Heart left ventricle (tissue), 7 donors: ENCODE measurements around the gene SEC23A.

DNA sequence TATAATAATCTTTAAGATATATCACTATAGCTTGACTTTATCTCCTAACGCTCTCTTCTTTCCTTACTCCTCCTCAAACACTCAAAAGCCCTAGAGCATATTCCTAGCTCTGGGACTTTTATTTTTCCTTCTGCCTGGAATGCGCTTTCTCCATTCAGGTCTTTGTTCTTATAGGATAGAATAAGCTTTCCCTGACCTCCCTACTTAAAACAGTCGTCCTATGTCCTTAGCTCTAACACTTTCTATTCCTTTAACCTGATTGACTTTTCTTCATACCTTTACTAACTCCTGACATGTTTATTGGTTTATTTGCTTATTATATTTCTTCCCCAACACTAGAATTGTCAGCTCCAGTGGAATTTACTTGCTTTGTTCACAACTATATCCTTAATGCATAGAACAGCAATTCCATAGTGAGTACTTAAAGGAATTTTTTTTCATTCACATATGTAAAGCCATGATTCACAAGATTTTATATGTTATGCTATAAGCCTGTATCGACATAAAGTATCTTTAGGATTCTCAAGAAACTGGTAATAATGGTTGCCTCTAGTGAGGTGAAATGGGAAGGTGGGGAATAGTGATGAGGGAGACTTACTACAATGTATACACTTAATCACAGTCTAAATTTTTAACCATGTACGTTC is 91.1 kb downstream of the RALGAPA1 start:
- PRO-cap, 6 experiments: no peak in any of the 6 experiments
- RAMPAGE, long total RNA, 2 experiments: no peak in any of the 2 experiments
- RRBS: no CpG with 5 or more reads among the region's 5 CpGs

GRCh38 chr14:35722880-35723448 is 86.1 kb downstream of the RALGAPA1 start:
- PRO-cap, 6 experiments: no peak in any of the 6 experiments
- RAMPAGE, long total RNA, 2 experiments: no peak in any of the 2 experiments
- RRBS: no CpG with 5 or more reads among the region's 3 CpGs

GRCh38 chr14:35806447-35807015 is 2.6 kb downstream of the RALGAPA1 start:
- PRO-cap, 6 experiments: no peak in any of the 6 experiments
- RAMPAGE, long total RNA, 2 experiments: no peak in any of the 2 experiments
- RRBS: no CpG with 5 or more reads among the region's 3 CpGs

- PRO-cap, 6 experiments: no peak in any of the 6 experiments
- RAMPAGE, long total RNA, 2 experiments: start-site peak on the plus strand in 2 of 2 experiments, at chr14:35834851-35834919 at its widest, 17 to 20 reads per replicate
- RRBS: no CpG with 5 or more reads among the region's 1 CpG
These were observed 8.6 kb downstream of the BRMS1L start for GRCh38 chr14:35834731-35835170.

DNA sequence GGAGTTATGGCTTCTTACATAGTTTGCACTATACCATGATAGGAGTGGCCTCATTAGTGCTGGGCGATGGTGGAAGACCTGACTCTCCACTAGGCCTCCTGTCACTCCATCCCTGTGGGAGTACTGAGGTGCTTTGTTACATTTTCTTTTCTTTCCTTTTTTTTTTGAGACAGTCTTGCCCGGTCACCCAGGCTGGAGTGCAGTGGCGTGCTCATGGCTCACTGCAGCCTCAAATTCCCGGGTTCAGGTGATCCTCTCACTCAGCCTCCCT is 83.7 kb downstream of the BRMS1L start:
- PRO-cap, 6 experiments: no peak in any of the 6 experiments
- RAMPAGE, long total RNA, 2 experiments: no peak in any of the 2 experiments
- RRBS: no CpG with 5 or more reads among the region's 4 CpGs

- PRO-cap, 6 experiments: no peak in any of the 6 experiments
- RAMPAGE, long total RNA, 2 experiments: no peak in any of the 2 experiments
- RRBS: no CpG with 5 or more reads among the region's 2 CpGs
These were observed 195.7 kb downstream of the MBIP start for GRCh38 chr14:36124837-36125083.

DNA sequence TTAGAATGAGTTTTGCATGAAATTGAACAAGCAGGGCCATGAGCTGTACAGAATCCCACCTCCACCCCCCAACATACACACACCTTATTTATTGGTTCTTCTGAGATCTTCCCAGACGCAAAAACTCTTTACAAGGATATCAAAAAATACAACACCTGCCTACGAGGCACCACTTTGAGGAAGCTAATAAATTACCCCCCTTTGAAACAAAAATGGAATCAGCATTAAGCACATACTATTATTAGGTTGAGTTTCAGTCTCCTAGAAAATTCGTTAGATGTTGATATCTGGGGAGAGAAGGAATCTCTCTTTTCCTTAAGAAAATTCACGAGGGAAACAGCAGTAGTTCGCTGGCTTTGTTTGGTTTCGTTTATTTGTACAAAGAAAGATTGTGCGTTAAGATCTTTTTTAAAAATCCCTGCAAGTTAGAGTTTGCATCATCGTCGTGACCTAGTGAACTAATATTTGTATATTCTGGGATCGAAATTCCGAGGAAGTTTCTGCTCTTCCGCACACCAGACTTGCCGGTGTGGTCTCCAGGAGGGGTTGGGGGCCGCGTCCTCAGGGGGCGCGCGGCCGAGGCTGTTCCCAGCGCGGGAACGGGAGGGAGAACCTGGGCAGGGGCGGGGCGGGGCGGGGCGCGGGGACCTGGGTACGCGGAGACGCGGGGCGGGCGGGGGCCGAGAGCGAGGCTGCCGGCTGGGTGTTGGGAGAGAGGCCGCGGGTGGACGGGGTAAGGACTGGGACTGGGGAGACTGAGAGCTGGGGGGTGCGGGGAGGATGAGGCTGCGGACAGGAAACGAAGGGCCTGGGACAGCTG is 12.1 kb downstream of the NKX2-1 start:
- PRO-cap, 6 experiments: no peak in any of the 6 experiments
- RAMPAGE, long total RNA, 2 experiments: no peak in any of the 2 experiments
- RRBS: no CpG with 5 or more reads among the region's 42 CpGs

DNA sequence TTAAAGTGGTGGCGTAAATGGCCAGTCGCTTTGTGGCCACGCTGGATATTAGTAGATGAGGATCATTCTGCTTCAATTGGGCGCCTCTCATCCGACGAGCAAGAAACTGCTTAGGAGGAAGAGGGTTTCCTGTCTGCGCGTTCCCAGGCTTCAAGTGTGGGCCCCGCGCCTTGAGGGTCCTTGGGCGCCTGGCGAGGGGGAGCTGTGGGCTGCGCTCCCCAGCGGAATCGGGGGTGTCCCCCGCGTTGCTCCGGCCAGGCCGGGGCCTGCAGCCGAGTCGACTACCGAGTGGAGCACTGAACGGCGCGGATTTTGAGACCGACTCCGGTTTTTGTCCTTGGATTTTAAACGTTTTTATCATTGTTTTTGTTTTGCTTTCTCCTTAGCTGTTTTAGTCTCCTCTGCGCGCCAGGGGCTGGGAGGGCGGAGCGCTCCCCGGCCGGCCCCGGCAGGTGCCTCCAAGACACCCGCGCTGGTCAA is 908 bp upstream of the NKX2-1 start:
- PRO-cap, 6 experiments: no peak in any of the 6 experiments
- RAMPAGE, long total RNA, 2 experiments: no peak in any of the 2 experiments
- RRBS: 3% methylated on average over 15 of the region's 37 CpGs

- PRO-cap, 6 experiments: no peak in any of the 6 experiments
- RAMPAGE, long total RNA, 2 experiments: no peak in any of the 2 experiments
- RRBS: no CpG with 5 or more reads among the region's 22 CpGs
These were observed 1.8 kb upstream of the PAX9 start for GRCh38 chr14:36659598-36660446.

DNA sequence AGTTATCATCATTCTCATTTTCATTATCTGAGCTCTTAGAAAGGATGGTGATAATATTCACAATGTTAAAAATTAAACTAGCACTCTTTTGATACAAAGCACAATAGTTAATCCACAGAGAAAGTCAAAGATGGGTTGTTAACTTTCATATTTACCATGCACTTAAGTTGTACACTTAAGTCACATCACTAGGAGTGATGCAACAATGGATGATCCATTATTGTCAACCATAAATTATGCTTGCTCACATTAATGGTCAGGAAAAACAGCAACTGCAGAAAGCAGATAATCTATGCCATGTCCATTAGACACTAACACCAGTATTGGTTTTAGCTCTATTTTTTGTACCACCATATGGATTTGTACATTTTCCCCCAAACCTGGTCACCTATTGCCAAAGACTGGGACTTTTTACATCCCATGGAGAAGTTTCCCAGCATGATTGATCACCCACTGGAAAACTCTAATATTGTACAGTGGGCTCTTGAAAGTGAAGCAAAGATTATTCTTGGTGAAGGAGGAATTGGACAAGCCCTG is 195.5 kb downstream of the FOXA1 start:
- PRO-cap, 6 experiments: no peak in any of the 6 experiments
- RAMPAGE, long total RNA, 2 experiments: no peak in any of the 2 experiments

GRCh38 chr14:37466495-37466876 is 128.6 kb downstream of the FOXA1 start:
- PRO-cap, 6 experiments: no peak in any of the 6 experiments
- RAMPAGE, long total RNA, 2 experiments: no peak in any of the 2 experiments
- RRBS: no CpG with 5 or more reads among the region's 1 CpG

GRCh38 chr14:37566502-37567493 is 28.3 kb downstream of the FOXA1 start:
- PRO-cap, 6 experiments: no peak in any of the 6 experiments
- RAMPAGE, long total RNA, 2 experiments: no peak in any of the 2 experiments
- RRBS: no CpG with 5 or more reads among the region's 6 CpGs

GRCh38 chr14:37584722-37585649 is 10.1 kb downstream of the FOXA1 start:
- PRO-cap, 6 experiments: no peak in any of the 6 experiments
- RAMPAGE, long total RNA, 2 experiments: no peak in any of the 2 experiments
- RRBS: 6% methylated on average over 8 of the region's 57 CpGs

- PRO-cap, 6 experiments: no peak in any of the 6 experiments
- RAMPAGE, long total RNA, 2 experiments: no peak in any of the 2 experiments
- RRBS: no CpG with 5 or more reads among the region's 7 CpGs
These were observed 294.2 kb downstream of the SEC23A start for GRCh38 chr14:38808635-38809515.

GRCh38 chr14:38868407-38868759 is 234.7 kb downstream of the SEC23A start:
- PRO-cap, 6 experiments: no peak in any of the 6 experiments
- RAMPAGE, long total RNA, 2 experiments: no peak in any of the 2 experiments
- RRBS: no CpG with 5 or more reads among the region's 4 CpGs

GRCh38 chr14:38932347-38932803 is 170.7 kb downstream of the SEC23A start:
- PRO-cap, 6 experiments: no peak in any of the 6 experiments
- RAMPAGE, long total RNA, 2 experiments: no peak in any of the 2 experiments
- RRBS: no CpG with 5 or more reads among the region's 2 CpGs

- PRO-cap, 6 experiments: no peak in any of the 6 experiments
- RAMPAGE, long total RNA, 2 experiments: start-site peak on the minus strand in 1 of 2 experiments, at chr14:38948206-38948324 at its widest, 20 reads per replicate
- RRBS: no CpG with 5 or more reads among the region's 1 CpG
These were observed 155.0 kb downstream of the SEC23A start for GRCh38 chr14:38948045-38948457.

GRCh38 chr14:39102933-39103588 is at the start of gene SEC23A:
Gene SEC23A (minus strand): TSS chr14:39103235.
- PRO-cap, 6 experiments: peak in 6 of 6 experiments; most common plus-strand start chr14:39103332 (in 6); most common minus-strand start chr14:39103230 (in 2)
- RAMPAGE, long total RNA, 2 experiments: start-site peak on the minus strand in 2 of 2 experiments, at chr14:39103155-39103227 at its widest, 808 to 898 reads per replicate
- RRBS: 2% methylated on average over 17 of the region's 57 CpGs

DNA sequence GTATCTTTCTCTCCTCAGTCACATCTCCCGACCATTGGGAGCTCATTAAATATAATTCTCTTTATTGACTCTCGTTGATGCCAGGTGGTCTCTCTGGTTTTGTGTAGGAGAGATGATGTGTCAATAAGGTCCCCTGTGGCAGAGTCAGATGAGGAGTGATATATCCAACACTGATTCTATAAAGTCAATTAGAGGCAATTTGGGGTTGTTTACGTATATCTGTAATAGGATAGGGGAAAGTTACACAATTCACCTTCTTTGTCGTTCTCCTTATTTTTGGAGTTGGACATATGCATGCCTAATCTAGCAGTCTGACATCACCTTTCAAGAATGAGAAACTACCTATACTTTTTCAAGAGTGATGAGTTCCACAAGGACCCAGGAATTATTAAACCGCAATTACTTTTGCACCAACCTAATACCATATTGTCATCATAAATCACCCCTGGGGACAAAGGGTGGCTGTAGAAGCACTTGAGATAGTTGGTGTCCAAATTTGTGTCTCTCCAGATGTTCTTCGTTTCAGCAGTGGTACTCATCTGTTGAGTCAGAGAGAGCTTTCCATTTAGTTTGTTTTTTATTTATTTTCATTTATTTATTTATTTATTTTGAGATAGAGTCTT is 87.6 kb downstream of the FBXO33 start:
- PRO-cap, 6 experiments: peak in 2 of 6 experiments; most common plus-strand start position 273 of the sequence (in 1)
- RAMPAGE, long total RNA, 2 experiments: no peak in any of the 2 experiments
- RRBS: no CpG with 5 or more reads among the region's 6 CpGs

GRCh38 chr14:40629650-40630281 is 976.9 kb upstream of the LRFN5 start:
- PRO-cap, 6 experiments: no peak in any of the 6 experiments
- RAMPAGE, long total RNA, 2 experiments: no peak in any of the 2 experiments
- RRBS: 96% methylated on average over 4 of the region's 41 CpGs